Tibial artery (tissue), 1 donor: ENCODE measurements around the genes GRM6 and CBY3.

DNA sequence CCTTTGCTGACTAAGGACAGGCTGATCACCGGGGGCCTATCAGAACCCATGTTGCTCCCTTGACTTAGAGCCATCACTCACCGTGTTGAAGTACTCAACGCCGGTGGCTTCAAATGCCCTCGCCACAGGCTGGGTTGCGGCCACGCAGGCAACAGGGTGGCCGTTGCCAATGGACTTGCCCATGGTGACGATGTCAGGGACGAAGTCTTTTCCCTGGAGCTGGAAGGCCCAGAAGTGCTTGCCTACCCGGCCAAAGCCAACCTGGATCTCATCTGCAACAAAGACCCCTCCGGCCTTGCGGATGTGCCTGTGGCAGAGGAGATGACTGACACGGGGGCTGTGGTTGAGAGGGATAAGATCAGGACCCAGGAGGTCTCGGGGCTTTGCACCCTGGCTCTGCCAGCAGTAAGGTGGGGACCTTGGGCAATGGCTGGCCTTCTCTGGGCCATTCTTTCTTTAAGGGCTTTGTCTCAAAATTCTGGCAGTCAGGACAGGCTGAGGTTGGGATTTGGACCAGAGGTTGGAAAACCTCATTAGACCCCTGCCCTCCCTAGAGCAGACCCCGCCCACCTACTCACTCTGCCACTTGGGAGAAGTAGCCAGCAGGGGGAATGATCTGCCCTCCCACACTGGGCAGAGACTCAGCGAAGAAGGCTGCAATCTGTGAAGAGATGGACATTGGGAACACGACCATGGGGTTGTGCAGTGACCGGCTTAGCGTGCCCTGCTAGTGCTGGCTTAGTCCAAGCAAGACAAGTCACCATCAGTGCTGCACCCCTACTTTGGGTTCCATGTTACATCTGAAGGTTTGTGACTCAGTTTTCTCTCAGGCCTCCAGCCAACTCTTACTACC lies 10.1 kb downstream of the PHYKPL start:
- PRO-cap = no peak

- PRO-cap = no peak
These were observed 6.0 kb downstream of the PHYKPL start for GRCh38 chr5:178226452-178227104.

DNA sequence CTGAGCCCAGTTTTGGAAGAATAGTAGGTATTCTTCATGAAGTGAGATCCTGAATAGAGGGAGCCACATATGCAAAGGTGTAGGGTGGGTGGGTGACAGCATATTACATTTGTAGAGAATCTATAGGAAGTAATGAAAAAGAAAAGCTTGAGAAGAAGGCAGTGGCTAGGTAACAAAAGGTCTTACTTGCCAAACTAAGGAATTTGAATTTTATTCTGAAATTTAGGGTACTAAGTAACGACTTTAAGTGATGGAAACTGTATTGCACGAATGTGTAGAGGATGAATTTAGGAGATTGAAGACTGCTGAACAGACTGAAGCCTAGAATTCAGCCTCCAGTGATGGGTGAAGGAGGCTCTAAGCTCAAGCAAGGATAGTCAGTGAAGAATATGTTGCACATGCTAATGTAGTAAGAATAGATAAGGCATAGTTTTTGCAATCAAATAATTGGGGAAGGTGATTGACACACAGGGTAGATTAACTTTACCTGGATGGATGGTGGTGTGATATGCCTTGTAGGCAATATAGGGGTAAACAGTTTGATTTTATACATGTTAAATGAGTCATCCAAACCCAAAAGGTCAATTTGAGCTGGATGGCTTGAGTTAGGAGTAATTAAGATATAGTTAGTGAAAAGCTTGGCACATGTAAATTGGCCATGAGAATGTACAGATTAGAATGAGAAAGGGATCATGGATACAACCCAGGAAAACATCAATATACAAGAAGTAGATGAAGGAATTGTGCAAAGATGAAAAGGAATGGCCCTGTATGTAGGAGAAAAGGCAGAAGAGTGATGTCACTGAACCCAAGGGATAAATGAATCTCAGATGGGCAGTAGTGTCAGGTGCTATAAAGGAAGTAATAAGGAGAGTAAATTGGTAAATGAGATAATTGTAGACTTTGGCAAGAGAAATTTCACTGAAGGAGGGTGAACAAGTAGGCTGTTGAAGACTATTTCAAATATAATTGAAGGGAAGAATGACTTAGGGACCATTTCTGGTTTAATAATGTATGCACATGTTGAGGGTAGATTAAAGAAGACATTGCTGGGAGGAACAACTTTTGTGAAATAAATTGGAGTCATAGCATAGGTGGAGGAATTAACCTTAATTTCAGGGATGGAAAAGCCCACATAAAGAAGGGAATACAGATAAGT lies 9.6 kb upstream of the ZFP2 start:
- PRO-cap = no peak

GRCh38 chr5:178995310-178995480 lies at the start of gene GRM6:
Gene GRM6, minus strand, starts transcription at chr5:178995320.
- PRO-cap = no peak

GRCh38 chr5:179276421-179276794 lies 68.9 kb downstream of the ADAMTS2 start:
- PRO-cap = bidirectional peak, plus-strand start at chr5:179276630, minus-strand start at chr5:179276542

- PRO-cap = no peak
These were observed 23.8 kb downstream of the HNRNPH1 start for GRCh38 chr5:179599378-179600369.

GRCh38 chr5:179613703-179614195 lies 9.7 kb downstream of the HNRNPH1 start:
- PRO-cap = no peak

DNA sequence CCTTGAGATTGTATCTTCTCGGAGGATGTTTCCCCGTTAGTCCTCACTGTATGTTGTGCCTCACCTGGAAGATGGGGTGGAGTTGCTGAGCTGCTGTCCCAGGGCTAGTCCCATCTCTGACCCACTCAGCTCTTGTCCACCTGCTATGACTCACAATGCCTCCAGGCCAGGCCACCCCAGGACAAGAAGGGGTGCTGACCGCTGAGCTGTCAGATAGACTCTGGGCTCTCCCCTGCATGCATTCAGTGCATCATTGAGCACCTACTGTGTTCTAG lies at the start of gene CBY3:
Gene CBY3 (minus strand): TSS at position 106 of the 275 bp plus-strand sequence.
- PRO-cap = no peak

- PRO-cap = no peak
These were observed 345 bp upstream of the CBY3 start for GRCh38 chr5:179681204-179681553.

- PRO-cap = no peak
These were observed 928 bp downstream of the CANX start for GRCh38 chr5:179699497-179700292.

- PRO-cap = no peak
These were observed 10.0 kb upstream of the MAML1 start for GRCh38 chr5:179722567-179723172.

GRCh38 chr5:179775786-179776343 lies 17.9 kb upstream of the LTC4S start:
- PRO-cap = no peak

GRCh38 chr5:179794930-179795718 lies 1.3 kb downstream of the LTC4S start:
- PRO-cap = no peak

GRCh38 chr5:179801140-179802012 lies 5.3 kb downstream of the MGAT4B start:
- PRO-cap = no peak

DNA sequence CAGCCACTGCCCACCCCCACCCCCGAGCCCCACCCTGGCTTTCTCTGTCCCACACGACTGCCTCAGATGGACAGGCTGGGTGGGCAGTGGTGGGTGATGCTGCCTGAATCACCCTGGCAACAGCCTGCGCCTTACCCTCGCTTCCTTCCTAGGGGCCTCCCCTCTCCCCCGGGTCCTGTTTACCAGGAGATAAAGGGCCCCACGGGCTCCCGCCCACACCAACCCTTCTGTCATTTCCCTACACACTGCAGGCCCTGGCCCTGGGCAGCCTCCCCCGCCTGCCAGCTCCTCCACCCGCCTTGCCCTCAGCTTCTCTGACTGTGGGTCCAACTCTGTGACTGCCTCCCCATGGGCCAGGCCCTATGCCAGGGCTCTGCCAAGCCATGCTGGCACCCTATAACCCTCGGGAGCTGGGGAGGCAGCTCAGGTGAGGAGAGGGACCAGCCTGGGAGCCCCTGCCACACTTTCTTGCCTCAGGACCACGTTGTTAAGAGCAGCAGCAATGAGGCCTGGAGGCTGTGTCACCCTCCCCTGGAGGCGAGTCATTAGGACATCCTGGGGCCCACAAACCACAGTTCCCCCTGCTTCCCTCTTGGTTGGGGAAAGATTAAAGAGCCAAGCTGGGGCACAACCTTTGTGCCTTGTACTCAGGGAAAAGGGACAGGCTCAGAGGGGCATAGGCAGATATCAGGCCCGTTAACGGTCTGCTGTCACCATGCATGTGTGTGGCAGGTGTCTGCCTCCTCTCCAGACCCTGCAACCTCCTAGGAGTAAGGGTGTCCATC lies 2.9 kb downstream of the MGAT4B start:
- PRO-cap = no peak

DNA sequence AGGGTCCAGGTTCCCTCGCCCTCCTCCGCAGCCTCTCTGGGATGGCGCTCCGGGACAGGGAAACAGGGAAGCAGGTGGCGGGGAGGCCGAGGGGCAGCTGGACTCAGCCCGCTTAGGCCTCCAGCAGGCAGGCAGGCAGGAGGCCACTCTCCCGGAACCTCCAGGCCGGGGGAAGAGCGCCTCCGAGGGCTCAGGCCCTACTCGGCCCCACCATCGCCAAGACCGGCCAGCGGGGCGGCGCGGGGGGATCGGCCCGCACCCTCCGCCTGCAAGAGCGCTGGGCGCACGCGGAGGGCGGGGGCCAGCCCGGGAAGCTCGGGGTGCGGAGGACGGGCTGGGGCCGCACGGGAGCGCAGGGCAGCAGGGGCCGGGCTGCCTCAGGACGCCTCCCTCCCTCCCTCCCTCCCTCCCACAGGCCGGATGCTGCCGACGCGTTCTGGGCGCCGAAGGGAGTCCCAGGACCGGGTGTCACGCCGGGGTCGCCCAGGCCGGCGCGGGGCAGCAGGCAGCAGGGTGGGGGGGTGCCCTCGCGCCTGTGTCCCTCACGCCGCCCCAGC lies 996 bp downstream of the MGAT4B start:
- PRO-cap = bidirectional peak, plus-strand start at position 486 of the sequence, minus-strand start at position 400 of the sequence

- PRO-cap = no peak
These were observed 12.0 kb downstream of the SQSTM1 start for GRCh38 chr5:179832499-179833330.

DNA sequence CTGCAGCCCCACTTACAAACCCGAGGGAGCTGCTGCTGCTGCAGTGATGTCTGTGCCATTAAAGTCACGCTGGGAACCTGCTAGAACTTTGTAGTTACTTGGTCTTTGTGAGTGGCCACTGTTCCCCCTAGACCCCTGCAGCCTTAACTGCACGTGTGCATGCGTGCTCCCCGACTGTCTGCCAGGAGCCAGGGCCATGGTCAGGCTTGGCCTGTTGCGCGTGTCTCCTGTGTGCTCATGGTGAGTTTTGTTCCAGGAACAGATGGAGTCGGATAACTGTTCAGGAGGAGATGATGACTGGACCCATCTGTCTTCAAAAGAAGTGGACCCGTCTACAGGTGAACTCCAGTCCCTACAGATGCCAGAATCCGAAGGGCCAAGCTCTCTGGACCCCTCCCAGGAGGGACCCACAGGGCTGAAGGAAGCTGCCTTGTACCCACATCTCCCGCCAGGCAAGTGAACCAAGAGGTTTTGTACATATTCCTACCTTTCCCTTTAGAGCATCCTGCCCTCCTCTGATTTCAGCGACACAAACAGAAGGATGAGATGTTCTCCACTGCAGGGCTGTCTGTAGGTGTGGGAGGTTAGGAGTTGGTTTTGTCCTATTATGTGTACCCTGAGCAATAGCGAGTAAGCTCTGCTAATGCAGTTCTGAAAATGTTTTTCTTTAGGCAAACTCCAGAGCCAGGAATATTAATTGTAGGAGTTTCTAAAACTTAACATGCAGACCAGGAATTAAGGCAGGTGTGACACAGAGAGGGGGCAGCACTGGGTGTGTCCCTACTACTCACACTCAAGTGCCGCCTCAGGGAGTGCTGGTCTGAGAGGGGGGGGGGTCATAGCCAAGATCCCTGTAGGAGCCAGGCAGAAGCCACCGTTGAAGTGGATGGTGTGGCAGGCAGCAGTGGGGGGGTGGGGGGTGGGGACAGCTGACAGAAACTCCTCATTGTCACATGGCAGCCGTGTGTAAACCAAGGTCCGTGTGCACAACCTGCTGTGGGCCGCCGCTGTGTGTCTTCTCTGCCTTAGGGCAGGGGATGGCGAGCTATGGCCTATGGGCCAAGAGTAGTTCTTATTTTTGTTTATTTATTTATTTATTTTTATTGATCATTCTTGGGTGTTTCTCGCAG lies 13.0 kb downstream of the SQSTM1 start:
- PRO-cap = no peak

DNA sequence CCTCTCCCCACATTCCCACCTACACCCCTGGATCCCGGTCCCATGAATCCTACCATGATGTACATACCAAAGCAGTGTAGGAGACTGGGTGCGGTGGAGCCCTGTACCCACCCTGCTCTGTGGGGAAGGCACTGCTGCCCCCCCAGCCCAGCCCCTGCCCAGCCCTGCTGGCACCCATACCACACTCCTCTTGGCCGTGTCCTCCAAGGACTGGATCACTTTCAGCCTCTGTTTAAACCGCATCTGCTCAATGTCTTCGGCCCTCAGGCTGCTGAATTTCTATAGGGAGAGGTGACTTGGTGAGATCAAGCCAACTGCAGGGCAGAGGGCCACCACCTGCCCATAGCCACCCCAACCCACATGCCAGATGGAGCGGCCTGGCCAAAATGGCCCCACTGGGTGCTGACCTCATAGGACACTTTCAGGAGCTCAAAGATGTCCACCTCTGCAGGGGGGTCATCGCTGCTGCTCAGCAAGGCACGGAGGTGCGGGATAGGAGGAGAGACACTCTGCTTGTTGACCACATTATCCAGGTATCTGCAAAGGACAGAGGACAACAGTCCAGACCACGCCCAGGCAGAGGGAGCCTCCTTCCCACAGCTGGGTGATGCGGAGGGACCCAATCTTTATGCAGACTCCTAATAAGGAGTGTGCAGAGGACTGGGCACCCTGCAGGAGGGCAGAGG lies 14.2 kb upstream of the MRNIP start:
- PRO-cap = no peak

DNA sequence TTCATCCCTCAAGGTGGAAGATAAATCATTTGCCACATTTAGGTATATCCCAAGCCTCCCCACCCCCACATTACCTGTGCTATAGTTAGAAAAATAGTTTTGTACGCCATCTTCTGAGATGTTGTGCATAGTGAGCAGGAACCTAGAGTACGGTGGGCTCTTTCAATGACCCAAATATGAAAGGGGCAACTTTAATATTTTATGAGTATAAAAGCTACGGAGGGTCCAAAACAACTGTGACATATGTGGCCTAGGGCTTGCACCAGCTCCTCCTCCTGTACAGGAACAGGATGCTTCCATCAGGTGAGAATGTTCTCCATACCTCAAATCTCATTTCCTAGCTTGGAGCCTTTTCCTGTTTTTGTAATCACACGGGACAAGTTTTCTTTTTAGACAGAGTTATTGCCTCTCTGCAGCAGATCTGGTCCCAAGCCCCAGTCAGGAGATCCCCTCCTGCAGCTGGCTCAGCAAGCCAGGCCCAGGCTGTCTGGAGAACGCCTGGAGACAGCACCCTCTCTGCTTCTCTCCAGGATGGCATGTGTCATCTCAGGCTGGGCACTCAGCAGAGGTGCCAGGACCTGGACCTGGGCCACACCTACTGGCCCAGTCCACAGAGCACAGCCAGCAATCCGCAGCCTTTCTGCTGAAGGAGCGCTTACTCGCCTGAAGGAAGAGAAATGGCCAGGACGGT lies 4.5 kb upstream of the TBC1D9B start:
- PRO-cap = no peak